Thoracic aorta (tissue), 1 donor: ENCODE data around the gene ROPN1.

GRCh38 chr3:122565036-122565352, 856 bp downstream of the DTX3L start:
- RAMPAGE, long total RNA, result no peak

DNA sequence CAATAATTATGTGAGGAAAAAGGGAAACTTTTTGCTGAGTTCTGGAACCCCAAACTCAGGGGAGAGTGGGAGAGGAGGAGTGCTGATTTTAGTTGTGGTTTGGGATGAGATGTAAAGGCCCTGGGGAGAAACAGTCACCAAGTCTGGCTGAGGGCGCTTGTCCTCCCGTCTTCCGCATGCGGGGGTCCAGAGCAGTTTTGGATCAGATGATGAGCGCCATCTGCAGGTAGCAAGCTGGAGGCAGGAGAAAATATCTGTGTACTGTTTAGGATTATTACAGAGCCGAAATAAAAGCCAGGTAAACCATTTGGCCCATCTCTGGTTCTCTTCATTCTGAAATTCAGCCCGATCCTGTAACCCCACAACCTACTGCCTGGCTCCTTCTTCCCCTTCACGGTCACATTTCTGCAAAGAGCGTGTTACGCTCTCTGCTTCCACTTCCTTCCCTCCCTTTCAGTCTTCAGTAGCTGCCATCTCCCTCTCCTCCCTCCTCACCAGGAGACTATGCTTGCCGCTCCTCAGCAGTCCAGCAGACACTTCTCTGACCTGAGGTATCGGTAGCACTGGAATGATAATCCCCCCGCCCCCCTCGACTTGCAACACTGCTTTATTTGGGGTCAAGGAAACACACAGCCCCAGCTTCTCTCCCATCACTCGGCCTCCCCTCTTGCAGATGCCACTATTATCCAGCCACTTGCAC, 1.4 kb upstream of the PARP14 start:
- RAMPAGE, long total RNA, result no peak

GRCh38 chr3:122688600-122689068, 8.0 kb downstream of the PARP14 start:
- RAMPAGE, long total RNA, result no peak

DNA sequence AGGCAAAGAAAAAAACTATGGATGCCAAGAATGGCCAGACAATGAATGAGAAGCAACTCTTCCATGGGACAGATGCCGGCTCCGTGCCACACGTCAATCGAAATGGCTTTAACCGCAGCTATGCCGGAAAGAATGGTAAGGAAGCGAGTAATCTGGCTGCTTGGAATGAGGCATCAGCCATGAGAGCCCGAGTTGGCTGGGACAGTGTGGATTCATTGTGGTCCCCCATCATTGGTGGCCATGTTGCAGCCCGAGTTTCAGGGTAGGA, 47.1 kb downstream of the PARP14 start:
- RAMPAGE, long total RNA, result no peak

- RAMPAGE, long total RNA, result no peak
These were observed 10.9 kb downstream of the HSPBAP1 start for GRCh38 chr3:122782796-122783093.

DNA sequence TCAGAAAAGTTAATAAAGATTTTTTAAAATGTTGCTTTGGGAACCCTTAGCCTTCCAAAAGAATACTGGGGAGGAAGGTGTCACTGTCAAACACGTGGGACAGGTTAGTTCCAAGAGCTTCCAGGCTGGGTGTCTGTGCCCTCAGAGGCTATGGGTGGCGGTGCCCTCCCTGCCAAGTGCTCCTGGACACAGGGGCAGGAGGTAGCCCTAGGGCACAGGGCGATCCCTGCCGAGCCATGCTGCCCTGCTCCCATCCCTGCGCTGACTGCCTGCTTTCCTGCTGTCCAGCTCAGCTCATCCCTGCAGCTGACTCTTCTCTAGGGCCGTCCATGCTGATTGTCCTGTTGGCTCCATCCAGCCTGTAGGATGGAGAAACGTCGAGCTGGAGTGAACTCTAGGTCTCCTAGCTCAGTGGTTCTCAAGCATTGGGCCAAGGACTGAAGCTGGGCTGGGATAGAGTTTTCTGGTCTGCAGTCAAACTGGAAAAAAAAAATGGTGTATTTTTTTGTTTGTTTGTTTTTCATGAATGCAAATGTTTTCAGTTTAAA, 3.7 kb downstream of the PDIA5 start:
- RAMPAGE, long total RNA, result no peak

GRCh38 chr3:123282827-123283616, 81.3 kb downstream of the SEC22A start:
- RAMPAGE, long total RNA, result no peak

DNA sequence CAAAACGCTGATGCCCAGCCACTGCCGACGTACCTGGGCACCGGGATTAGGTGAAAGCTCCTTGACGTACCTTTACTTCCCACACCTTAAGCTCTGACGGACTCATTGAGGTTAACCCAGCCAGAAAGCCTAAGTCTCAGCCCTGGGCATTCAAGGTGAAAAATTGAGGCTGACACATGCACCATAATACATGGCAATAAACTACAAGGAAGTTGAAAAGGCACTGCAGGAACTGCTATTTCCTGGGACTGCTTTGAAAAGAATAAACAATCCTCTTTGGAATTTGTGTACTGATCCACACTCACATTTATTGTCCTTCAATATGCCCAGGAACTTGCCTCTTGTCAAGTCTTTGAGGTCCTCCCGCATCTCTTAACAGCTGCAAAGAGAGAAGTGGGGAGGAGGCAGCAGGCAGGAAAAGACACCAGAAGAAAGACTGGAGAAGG, 16.9 kb downstream of the ADCY5 start:
- RAMPAGE, long total RNA, result no peak

DNA sequence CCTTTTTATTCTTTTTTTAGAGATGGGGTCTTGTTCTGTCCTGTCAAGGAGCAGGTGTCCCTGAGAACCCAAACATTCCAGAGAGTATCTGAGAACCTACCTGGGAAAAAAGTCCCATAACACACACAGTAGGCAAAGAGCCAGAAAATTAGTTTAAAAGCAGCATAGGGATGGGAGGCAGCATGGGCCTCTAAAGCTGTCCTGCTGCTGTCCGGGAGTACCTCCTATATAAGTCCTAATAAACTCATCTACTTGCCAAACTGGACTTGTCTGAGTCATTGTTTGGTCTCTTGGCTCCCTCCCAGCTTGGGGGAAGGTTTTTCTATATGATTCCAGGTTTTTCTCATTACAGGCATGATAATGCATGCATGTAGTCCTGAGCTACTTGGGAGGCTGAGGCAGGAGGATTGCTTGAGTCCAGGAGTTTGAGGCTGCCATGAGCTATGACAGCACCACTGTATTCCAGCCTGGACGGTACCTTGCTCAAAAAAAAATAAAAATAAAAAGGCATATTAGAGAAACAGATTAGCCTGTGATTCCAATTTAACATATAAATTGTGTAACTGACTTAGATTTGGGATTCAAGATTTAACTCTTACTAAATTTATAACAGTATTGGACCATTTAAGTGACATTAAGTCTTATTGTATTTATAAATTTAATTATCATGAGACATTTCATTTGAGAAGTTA, 17.6 kb upstream of the HACD2 start:
- RAMPAGE, long total RNA, result no peak

DNA sequence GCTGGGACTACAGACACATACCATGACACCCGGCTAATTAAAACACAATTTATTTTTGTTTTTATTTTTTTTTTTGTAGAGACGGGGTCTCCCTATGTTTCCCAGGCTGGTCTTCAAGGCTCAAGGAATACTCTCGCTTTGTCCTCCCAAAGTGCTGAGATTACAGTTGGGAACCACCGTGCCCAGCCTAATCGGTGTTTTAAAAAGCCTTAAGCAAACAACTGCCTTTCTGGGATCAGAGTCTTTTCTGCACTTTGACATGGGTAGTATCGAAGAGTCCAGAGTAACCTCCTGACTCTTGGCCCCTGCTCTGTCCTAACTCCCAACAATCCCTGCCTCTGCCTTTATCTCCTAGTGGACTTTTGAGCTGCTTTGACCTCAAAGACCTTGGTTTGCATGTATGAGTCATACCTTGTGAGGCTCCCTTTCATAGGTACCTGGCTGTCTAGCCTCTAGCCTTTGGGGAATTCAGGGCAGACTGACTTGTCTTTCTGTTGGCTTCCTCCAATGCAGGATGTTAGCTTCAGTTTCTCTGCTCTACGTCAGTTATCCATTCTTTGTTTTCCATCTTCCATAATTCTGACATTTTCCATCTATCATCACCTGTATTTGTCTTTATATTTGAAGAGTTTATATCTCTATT, 21.0 kb upstream of the HACD2 start:
- RAMPAGE, long total RNA, result no peak

DNA sequence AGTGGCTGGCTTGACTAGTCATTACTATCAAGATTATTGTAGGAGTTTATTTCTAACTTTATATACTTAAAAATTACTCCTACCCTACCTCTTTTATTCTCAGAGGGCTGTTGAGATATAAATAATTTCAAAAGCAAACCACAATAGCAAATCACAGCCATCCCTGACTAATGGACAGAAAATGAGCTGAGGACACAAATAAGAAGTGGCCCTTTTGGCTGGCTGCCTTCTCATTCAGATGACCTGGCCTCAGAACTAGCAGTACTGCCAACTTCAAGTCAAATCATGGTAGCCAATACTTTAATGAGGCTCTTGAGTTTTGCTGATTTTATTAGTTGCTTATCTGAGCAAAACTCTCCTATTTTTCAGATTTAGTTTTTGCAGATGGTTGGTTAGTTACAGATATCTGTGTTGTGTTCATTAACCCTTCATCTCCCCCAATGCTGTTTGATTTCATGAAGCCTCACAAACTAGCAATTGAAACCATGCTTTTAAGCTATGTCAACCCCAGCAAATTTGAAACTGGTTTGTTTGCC, 73.3 kb upstream of the HACD2 start:
- RAMPAGE, long total RNA, result no peak

DNA sequence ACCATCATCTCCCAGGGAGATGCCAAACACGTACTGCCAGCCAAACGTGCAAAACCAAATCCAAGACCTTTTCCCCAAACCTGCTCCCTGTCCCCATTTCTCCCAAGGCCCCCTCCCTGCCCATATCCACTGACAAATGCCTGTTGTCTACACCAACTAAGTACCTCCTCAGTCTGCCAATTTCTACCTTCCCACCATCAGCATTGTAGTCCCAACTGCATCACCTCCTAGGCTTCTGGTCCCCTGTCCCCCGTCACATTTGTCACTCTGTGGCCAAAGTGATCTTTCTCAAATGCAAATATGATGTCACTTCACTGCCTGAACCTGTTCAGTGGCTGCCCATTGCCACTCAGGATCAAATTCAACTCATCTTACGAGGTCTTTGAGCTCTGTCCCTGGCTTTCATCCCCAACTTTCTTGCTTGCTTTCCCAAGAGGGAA, 89.3 kb upstream of the HACD2 start:
- RAMPAGE, long total RNA, result no peak

- RAMPAGE, long total RNA, result no peak
These were observed 92.2 kb upstream of the HACD2 start for GRCh38 chr3:123676898-123677610.

GRCh38 chr3:123697617-123698305, 112.9 kb upstream of the HACD2 start:
- RAMPAGE, long total RNA, result no peak

GRCh38 chr3:123783792-123784152, 100.4 kb downstream of the MYLK start:
- RAMPAGE, long total RNA, result no peak

- RAMPAGE, long total RNA, result no peak
These were observed at the start of gene ROPN1 for GRCh38 chr3:123991867-123992319. TSS of gene ROPN1 (minus strand) at chr3:123992124.

- RAMPAGE, long total RNA, result no peak
These were observed 4.6 kb downstream of the KALRN start for GRCh38 chr3:124037357-124038588.

GRCh38 chr3:124062391-124063142, 29.4 kb downstream of the KALRN start:
- RAMPAGE, long total RNA, result start-site peak on the plus strand at chr3:124062752-124062876, 147 reads; start-site peak on the plus strand at chr3:124062966-124063004, 32 reads

DNA sequence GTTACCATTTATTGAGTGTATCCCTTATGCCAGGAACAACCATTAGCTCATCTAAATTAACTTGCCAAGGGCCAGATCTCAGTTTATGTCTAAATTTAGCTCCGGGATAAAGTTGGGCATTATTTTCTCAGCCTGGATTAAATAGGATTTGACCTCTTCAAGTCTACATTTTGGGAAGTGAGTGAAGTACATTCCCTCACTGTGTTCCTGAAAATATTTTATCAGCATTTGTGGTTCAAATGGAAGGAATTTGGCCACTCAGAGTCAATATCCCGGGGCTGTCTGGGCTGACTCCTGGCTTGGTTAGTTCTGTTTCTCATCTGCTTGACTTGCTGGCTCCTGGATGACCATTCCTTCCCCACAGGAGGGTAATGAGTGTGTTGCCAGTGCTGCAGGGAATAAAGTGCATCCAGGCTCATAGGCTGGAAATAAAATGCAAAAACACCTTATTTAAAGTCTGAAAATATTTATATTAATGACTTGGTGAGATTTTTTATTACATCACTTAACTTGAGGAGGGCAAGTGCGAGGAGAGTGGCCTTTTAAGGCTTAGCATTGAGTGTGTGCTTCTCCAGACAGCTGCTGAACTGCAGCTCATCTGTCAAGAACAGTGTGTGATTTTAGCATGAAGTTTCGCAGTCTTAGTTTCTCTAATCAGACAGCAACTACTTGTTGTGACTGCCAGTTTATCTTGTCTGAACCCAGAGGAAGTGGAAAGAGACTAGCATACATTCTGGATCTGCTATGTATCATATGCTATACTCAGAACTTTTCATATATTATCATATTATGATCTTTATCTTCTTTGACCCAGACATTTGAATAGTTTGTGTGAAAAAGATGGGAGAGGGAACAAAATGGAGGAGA, 250.3 kb downstream of the KALRN start:
- RAMPAGE, long total RNA, result no peak

- RAMPAGE, long total RNA, result no peak
These were observed 113.1 kb upstream of the UMPS start for GRCh38 chr3:124617112-124617654.